Subcutaneous adipose tissue (tissue), 3 donors: Measurements from ENCODE around the genes ANXA2R, HMGCS1 and ITGA2.

- PRO-cap: no peak
- RAMPAGE, long total RNA, 3 experiments: no peak in any of the 3 experiments
Measured at GRCh38 chr5:42606046-42606862, 150.4 kb upstream of the CCDC152 start.

DNA sequence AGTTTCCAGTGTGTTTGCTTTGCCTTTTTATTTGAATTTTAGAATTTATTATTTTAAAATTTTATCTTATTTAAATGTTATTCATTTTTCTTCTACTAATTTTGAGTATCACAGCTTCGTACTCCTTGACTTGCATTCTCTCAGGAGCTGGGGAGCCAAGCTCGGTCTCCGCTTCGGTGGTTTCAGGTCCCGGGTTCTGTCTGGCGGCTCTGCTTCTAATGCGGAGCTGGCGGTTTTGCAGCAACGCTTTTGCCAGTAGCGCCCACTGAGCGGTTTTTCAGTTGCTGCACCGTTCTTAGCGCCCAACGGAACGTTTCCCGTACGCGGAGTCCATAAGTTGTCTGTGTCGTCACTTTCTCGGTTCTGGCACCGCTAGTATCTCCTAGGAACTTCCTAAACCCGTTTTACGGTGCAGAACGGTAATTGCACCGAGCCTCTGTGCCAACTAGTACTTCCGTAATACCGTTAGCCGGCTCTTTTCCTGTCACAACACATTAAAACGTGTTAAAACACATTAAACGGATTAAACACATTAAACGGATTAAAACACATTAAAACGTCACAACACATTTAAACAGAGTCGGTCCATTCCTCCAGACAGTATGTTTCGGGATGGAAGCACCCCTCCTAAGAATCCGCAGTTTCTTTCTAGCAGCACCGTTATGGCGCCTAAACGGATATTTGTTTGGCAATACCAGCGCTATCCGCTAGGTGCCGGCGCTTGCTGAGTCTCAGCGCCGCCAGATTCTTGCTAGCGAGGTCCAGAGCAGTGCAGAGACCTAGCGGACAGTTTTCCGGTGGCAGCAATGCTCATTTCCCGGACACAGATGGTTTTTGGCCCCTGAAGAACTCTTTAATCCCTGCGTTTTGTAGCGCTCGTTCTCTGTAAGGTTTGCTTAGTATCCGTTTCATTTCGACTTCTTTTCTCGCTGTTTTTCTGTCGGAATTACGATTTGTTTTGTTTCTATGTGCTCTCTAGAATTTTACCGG, 45.5 kb downstream of the ANXA2R start:
- PRO-cap: unidirectional peak, minus-strand start at position 220 of the sequence; unidirectional peak, minus-strand start at position 267 of the sequence; bidirectional peak, plus-strand start at position 754 of the sequence, minus-strand start at position 646 of the sequence
- RAMPAGE, long total RNA, 3 experiments: no peak in any of the 3 experiments

DNA sequence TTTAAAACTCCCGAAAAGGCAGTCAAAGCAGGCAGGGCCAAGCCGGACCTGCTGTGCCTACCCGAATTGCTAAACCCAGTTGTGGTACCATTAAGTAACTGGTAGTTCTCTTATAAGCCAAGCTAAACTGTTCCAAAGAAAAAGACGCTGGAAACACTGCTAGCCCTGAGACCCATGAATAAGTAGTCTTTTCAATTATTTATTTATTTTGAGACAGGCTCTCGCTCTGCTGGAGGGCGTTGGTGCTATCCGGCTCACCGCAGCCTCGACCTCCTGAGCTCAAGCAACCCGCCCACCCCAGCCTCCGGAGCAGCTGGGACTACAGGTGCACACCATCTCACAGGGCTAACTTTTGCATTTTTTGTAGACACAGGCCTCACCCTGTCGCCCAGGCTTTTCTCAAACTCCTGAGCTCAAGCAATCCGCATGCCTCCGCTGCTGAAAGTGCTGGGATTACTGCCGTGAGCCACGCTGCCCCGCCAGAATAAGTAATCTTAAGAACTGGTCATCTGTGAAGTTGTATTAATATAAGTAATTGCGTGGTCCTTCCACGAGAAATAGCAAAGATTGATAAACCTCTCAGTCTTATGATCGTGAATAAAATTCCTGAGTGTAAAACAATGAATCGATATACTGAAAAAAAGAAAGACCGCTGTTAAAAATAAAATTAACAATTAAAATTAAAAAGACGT, 1.6 kb downstream of the ANXA2R start:
- PRO-cap: no peak
- RAMPAGE, long total RNA, 3 experiments: no peak in any of the 3 experiments

GRCh38 chr5:43040257-43041213, at the start of gene ANXA2R:
Gene ANXA2R (minus strand): TSS chr5:43040319.
- PRO-cap: unidirectional peak, minus-strand start at chr5:43040440; unidirectional peak, plus-strand start at chr5:43040998
- RAMPAGE, long total RNA, 3 experiments: no peak in any of the 3 experiments

DNA sequence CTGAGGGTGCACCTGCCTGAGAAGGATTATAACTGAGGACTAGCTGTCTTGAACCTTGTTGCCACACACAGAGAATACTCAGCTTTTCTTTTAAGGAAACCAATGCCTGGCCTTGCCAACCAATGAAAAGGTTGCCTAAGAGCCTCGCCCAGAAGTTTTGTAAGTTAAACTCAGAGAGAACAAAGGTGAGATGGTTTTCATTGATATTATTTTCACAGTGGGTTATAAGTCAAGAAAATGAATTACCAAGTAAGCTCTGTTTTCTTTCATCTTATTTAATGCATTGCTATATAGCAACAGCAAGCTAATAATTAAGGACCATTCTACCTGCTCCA, 45.0 kb downstream of the NIM1K start:
- PRO-cap: no peak
- RAMPAGE, long total RNA, 3 experiments: no peak in any of the 3 experiments

DNA sequence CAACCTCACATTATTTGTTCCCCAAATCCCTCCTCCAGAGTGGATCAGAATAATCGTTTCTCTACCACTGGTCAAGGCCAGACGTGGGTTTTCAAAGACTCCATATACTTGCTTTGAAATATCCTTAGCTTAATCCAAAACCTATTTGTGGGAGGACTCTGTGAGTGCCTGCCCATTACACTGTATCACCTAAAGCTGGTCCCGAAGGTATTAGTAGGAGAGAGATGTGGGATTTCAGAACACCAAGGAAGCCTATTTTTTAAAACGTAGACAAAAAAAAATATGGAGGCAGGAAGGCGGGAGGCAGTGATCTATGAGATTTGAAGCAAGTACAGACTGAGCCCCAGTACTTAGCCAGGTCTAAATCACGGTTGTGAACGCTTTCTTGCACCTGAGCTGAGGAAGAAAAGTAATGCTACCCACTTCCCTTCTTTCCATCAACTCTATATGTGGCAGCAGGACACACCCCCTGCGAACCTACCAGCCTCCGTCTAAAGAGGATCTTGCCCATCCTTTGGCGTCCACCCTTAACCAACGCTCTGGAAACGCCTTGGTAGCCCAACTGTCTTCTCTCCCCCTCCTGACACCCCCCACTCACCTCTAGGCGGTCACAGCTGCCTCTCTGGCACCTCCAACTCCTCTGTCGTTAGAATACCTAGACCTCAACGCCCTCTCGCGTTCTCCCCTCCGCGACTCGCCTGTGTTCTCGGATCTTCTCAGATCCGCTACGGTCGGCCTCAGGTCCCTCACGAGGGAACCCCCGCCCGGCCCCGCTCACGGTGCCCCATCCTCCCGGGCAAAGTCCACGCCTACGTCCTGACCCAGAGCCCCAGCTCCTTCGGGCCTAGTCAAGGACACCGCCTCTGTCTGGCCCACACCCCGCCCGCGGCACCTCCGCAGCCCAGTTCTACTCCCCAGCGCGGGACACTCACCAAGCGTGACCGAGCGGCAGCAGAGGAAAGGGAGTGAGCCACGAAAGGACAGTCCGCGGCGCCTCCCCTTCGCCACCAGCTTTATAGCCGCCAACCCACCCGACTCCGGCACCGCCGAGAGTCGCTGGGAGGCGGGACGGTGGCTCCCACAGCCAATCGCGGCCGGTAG, at the start of gene HMGCS1:
Gene HMGCS1, minus strand, starts transcription at position 989 of the 1,101 bp plus-strand sequence.
- PRO-cap: unidirectional peak, minus-strand start at position 909 of the sequence; bidirectional peak, plus-strand start outside the sequence, minus-strand start at position 1,044 of the sequence
- RAMPAGE, long total RNA, 3 experiments: start-site peak on the minus strand in 3 of 3 experiments, centred at positions 1,020 to 1,023 of the sequence, 207 to 263 reads per replicate

DNA sequence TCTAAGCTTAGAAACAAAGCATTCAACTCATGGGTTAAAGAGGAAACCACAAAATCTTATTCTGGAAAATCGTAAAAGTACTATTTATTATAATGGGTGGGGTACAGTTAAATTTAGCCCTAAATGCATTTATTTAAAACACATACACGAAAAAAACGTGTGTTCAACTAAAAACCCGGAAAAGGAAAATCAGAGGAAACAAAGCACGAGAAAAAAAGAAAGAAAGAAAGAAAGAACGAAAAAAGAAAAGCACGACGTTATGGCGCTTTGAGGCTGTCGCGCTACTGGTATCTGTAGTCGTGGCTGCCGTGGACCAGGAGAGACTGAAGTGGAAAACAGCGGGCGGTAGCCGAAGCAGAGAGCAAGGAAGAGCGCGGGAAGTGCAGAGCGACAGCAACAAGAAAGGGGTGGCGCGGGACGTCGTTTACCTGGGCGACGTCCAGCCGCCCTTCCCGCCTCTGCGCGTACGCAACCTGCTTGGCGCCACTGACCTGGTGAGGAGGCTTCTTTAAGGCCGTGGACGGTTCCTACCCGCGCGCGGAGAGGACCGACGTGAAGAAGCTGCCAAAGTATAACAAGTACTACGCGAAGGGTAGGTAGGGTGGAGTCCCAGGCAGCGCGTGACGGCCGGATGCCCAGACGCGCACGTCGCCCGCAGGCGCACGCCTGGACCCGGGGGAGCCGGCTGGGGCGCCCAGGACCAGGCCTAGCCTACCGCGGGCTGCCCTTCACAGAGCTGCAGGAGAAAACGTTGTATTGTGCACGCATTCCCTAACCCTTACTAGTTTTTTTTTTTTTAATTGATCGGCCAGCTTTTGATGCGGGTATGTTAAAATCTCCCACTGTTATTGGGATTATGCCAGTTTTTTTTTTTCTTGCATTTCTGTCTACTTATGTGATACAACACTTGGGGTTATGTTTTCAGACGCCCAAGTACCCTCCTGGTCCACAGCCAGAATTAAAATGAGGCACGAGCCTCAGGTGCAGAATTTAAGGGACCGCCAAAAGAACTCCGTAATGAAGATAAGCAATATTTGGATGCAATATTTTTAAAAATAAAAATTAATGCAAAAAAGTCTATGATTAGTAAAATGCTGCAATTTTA, 15.3 kb downstream of the CCL28 start:
- PRO-cap: unidirectional peak, minus-strand start at position 563 of the sequence
- RAMPAGE, long total RNA, 3 experiments: start-site peak on the minus strand in 2 of 3 experiments, centred at positions 588 to 610 of the sequence, 30 to 41 reads per replicate

GRCh38 chr5:43422197-43422678, 10.0 kb upstream of the CCL28 start:
- PRO-cap: no peak
- RAMPAGE, long total RNA, 3 experiments: no peak in any of the 3 experiments

DNA sequence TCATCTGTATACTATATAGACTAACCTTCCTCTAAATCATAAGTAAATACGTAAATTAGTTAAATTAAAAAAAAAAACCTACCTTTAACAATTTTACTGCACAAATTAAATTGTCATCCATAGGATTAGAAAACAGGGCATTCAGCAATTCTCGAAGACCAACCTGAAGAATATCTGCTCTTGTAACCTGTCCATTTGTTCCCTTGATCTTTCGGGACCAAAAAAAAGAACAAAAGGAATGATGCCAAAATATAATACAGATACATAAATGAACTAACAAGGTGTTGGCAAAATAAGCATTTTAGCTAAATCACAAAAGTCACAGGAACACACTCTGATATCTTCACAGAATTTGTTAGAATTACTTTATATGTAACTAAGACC, 20.1 kb downstream of the PAIP1 start:
- PRO-cap: no peak
- RAMPAGE, long total RNA, 3 experiments: no peak in any of the 3 experiments

- PRO-cap: no peak
- RAMPAGE, long total RNA, 3 experiments: no peak in any of the 3 experiments
Measured at GRCh38 chr5:43618710-43619205, 15.8 kb downstream of the NNT start.

- PRO-cap: no peak
- RAMPAGE, long total RNA, 3 experiments: no peak in any of the 3 experiments
Measured at GRCh38 chr5:45695064-45695434, 1.1 kb downstream of the HCN1 start.

GRCh38 chr5:50665075-50665580, 1.3 kb upstream of the PARP8 start:
- PRO-cap: no peak
- RAMPAGE, long total RNA, 3 experiments: no peak in any of the 3 experiments

- PRO-cap: bidirectional peak, plus-strand start at chr5:50667857, minus-strand start at chr5:50667778; unidirectional peak, minus-strand start at chr5:50667963
- RAMPAGE, long total RNA, 3 experiments: start-site peak on the minus strand in 1 of 3 experiments, at chr5:50667770-50667808 at its widest, 7 reads per replicate
Measured at GRCh38 chr5:50667702-50668197, 1.3 kb downstream of the PARP8 start.

- PRO-cap: no peak
- RAMPAGE, long total RNA, 3 experiments: no peak in any of the 3 experiments
Measured at GRCh38 chr5:51159085-51159628, 224.1 kb upstream of the ISL1 start.

DNA sequence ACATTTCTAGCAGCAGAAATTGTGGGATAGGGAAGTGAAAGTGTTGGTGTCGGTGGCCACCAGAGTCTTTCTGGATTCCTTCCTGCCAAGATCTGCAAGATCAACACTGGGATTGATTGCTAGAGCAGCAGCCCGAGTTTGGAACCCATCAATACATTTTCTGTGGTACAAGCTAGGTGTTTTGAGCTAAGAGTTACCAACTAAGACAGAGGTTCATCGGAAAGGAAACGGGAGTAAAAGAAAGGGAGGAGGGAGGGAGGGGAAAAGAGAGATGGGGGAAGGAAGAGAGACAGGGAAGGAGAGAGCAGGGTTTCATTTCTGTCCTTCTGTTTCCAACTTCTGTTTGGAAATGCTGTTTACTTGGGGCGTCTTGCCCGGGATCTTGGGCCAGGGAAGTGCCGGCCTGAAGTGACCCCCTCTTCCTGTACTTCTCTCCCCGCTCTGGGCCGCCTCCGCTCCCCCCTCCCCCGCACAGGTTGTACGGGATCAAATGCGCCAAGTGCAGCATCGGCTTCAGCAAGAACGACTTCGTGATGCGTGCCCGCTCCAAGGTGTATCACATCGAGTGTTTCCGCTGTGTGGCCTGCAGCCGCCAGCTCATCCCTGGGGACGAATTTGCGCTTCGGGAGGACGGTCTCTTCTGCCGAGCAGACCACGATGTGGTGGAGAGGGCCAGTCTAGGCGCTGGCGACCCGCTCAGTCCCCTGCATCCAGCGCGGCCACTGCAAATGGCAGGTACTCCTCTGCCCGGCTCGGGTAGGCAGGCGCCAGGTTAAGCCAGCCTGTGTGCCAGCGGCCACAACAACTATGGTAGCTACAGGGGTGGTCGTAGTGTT, 4.0 kb downstream of the ISL1 start:
- PRO-cap: no peak
- RAMPAGE, long total RNA, 3 experiments: no peak in any of the 3 experiments

GRCh38 chr5:52702762-52703197, 84.9 kb upstream of the ITGA1 start:
- PRO-cap: no peak
- RAMPAGE, long total RNA, 3 experiments: no peak in any of the 3 experiments

- PRO-cap: no peak
- RAMPAGE, long total RNA, 3 experiments: no peak in any of the 3 experiments
Measured at GRCh38 chr5:52892204-52892655, 96.9 kb upstream of the ITGA2 start.

- PRO-cap: no peak
- RAMPAGE, long total RNA, 3 experiments: no peak in any of the 3 experiments
Measured at GRCh38 chr5:52895069-52895658, 94.0 kb upstream of the ITGA2 start.

DNA sequence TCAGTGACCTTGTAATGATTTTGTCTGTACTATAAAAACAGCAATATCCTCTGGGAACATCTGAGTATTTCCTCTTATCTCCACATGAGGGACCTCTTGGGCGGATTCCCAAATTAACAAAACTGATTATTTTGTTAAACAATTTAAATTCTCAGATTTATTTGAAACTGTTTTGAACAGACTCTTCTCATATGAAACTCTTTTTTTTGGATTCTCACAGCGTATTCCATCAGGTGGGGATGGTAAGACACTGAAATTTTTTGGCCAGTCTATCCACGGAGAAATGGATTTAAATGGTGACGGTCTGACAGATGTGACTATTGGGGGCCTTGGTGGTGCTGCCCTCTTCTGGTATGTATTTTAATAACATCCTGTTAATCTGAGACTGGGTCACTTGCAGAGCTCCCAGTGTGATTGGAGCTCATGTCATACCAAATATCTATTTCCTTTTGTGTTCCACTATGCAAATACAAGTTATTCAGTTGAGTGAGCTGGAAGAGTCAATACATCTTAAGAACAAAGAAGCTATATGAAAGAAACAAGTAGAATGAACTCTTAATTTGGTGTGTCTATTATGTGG, 73.8 kb upstream of the ITGA2 start:
- PRO-cap: no peak
- RAMPAGE, long total RNA, 3 experiments: no peak in any of the 3 experiments

DNA sequence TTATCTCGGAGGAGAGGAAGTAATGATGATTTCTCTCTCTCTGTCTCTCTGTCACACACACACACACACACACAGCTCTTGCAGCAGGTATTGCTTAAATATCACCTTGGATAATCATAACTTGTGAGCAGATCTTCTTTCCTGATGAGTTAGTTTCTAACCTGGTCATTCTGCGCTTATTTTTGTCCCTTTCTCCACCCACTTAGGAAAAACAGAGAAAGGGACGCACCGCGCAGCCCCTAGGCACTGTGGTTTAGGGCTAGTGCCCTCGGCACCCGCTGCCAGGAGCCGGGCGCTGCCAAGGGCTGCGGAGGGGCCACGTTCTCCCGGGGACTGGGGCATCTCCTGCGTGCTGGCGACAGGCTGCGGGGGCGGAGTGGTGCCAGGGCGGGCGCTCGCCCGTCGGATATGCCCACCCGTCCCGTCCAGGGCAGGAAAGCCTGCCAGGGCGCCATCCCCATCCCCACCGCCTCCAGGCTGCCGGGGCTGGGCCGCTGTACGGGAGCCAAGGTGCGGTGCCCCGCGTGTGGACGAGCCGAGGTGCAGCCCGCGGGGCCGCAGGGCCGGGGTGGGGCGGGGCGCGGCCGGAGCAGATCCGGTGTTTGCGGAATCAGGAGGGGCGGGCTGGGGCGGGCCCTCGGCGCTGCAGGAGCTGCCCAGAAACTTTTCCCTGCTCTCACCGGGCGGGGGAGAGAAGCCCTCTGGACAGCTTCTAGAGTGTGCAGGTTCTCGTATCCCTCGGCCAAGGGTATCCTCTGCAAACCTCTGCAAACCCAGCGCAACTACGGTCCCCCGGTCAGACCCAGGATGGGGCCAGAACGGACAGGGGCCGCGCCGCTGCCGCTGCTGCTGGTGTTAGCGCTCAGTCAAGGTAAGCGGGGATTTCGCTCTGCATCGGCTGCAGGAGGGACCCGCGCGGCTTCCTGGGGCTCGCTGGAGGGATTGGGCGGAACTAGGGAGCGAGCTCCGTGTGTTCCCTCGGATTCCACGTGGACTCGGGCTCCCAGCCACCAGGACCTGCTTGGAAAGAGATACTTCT, at the start of gene ITGA2:
Gene ITGA2, plus strand, starts transcription at position 691 of the 1,039 bp plus-strand sequence.
- PRO-cap: no peak
- RAMPAGE, long total RNA, 3 experiments: start-site peak on the plus strand in 1 of 3 experiments, centred at position 687 of the sequence, 7 reads per replicate